PC-3 (cell line): ENCODE measurements around the genes NR2E3, PKM, BBS4 and NEO1.

GRCh38 chr15:71328351-71328864 lies 213.1 kb downstream of the THSD4 start:
- RAMPAGE, long total RNA, result no peak

DNA sequence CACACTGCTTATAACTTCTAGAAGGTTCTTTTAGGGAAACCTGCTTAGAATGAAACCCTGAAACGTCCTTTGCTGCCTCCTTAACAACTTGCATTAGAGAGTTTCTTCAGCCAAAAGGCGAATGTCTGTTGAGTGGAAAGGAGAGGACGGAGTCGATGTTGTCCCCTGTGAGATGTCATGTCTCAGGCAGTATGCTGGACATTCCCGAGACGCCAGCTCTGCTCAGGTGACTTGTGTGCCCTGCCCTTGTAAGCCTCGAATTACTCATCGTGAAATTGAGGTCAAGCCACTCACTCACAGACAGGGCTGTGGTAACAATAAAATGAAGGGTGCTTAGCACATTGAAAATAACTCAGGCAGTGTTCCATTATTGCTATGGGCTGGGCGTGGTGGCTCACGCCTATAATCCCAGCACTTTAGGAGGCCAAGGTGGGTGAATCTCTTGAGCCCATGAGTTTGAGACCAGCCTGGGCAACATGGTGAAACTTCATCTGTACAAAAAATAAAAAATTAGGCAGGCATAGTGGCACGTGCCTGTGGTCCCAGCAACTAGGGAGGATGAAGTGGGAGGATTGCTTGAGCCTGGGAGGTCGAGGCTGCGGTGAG lies 214.3 kb downstream of the THSD4 start:
- RAMPAGE, long total RNA, result no peak

GRCh38 chr15:71337087-71337944 lies 222.0 kb downstream of the THSD4 start:
- RAMPAGE, long total RNA, result no peak

DNA sequence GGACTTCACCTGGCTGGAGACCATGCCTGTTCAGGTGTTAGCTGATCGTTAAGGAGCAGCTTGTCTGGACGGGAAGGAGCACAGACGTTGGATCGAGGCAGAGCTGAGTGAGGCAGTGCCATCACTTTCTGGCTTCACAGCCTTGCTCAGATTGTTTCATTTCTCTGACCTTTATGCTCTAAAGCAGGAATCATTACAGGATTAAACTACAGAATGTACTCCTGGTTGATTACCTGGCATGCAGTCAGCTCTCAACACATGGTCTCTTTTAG lies 119.0 kb upstream of the NR2E3 start:
- RAMPAGE, long total RNA, result no peak

GRCh38 chr15:71810203-71810816 lies at the start of gene NR2E3:
Gene NR2E3 (plus strand): TSS chr15:71810554.
- RAMPAGE, long total RNA, result no peak

DNA sequence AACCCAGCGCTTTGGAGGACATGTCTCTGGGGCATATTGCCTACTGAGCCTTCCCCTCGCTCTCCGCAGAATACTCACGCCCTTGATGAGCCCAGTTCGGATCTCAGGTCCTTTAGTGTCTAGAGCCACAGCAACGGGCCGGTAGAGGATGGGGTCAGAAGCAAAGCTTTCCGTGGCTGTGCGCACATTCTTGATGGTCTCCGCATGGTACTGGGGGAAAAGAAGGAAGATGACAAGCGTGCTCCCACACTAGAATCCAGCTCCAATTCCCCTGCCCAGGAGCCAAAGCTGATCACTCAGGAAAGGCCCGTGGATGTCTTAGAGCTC lies 12.6 kb upstream of the GRAMD2A start:
- RAMPAGE, long total RNA, result no peak

DNA sequence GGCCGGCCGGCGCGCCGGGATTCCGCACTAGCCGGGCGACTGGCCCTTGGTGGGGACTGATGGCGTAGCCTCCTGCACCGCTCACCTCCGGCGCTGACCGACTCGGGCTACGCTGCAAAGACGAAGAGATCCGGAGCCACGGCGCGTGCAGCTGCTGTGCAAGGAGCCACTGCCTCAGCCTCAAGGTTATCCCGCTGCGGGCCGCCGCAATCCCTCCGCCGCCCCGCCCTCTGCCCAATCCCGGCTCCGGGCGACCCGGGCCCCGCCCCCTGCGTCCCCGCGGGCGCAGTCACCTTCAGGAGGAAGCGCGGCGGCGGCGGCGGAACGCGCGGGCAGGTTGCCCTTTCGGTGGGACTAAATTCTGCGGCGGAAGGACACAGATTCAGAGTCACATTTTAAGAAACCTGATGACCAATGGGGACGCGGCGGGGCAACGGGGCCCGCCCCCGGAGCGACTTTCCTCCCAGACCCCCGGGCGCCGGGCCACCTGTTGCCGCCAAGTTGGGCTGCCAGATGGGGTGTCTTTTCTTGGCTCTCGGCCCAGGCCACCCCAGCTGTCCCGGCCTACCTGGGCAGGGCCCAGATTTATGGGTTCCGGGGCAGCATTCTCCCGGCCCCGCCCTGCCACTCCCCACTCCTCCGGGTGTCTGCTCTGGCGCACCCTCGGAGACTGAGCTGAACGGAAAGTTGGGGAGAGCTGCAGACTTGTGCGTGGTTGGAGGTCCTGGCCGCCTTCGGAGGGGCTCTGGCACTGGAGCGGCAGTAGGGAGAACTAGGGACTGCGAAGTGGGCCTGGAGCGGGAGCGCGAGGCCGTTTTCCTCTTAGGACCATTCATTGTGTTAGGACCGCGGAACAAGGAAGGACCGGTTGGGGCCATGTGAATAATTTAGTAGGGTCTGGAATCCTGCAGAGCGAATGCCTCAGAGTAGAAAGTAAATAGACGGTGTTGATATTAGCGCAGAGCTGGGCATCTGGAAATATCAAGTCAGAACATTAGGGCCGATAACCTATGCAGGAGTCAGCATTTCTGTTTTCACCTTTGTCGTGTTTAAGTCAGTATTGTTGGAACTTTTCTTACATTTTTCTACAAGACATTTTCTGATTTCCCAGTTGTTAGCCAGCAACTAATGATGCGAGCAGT lies at the start of gene PKM:
Gene PKM (minus strand): TSS at position 160 of the 1,142 bp plus-strand sequence.
- RAMPAGE, long total RNA, result start-site peak on the minus strand centred at position 161 of the sequence, 43 bp wide, 7,496 and 3,727 reads in 2 replicates

- RAMPAGE, long total RNA, result no peak
These were observed 4.3 kb downstream of the ARIH1 start for GRCh38 chr15:72478300-72478944.

DNA sequence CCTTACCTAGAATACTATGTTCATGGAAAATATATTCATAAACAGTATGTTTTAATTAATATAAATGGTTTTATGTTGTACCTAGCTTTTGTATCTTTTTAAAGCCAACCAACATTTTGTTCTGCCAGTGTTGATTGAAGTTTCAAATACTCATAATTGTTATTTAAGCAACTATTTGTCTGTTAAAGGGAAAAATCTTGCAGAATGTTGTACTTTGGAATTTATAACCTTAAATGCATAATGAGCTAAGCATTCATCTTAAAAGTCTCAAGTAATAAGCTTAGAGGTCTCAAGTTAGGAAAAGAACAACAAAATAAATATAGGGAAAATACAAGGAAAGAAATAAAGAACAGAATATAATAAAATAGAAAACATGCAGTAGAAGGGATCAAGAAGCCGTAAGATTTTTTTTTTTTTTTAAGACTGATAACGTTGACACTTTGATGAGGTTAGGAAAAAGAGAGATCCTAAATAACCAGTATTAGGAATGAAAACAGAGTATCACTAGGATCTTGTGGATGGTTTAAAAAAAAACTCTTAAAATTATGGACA lies 57.7 kb downstream of the ARIH1 start:
- RAMPAGE, long total RNA, result no peak

DNA sequence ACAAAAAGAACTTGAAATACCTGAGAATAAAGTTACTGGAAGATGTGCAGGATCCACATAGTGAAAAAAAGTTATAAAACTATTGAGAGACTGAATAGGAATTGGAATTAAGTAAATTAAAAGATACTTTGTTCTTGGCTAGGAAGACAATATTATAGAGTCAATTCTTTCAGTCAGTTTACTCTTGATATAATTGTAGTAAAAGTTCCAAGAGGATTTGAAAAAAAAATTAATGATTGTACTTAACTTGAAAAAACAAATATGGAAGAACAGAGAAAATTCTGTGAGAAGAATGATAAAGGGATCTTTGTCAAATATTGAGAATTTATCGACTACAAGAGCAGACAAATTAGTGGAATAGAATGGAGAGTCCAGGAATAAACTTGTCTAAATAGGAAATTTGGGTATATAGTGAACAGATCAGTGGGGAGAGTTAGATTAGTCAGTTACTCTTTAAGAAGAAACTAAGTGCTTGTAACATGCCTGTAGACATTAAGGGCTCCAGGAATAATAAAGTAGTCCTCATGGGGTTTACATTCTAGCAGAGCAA lies 67.3 kb downstream of the ARIH1 start:
- RAMPAGE, long total RNA, result no peak

- RAMPAGE, long total RNA, result no peak
These were observed at the start of gene BBS4 for GRCh38 chr15:72685973-72686887. Gene BBS4 (plus strand): TSS chr15:72686207.

GRCh38 chr15:72758062-72758636 lies 25.4 kb downstream of the ADPGK start:
- RAMPAGE, long total RNA, result no peak

- RAMPAGE, long total RNA, result no peak
These were observed 33.0 kb upstream of the NEO1 start for GRCh38 chr15:73019286-73019593.

GRCh38 chr15:73052256-73052983 lies at the start of gene NEO1:
Gene NEO1 (plus strand): TSS chr15:73052463.
- RAMPAGE, long total RNA, result no peak

DNA sequence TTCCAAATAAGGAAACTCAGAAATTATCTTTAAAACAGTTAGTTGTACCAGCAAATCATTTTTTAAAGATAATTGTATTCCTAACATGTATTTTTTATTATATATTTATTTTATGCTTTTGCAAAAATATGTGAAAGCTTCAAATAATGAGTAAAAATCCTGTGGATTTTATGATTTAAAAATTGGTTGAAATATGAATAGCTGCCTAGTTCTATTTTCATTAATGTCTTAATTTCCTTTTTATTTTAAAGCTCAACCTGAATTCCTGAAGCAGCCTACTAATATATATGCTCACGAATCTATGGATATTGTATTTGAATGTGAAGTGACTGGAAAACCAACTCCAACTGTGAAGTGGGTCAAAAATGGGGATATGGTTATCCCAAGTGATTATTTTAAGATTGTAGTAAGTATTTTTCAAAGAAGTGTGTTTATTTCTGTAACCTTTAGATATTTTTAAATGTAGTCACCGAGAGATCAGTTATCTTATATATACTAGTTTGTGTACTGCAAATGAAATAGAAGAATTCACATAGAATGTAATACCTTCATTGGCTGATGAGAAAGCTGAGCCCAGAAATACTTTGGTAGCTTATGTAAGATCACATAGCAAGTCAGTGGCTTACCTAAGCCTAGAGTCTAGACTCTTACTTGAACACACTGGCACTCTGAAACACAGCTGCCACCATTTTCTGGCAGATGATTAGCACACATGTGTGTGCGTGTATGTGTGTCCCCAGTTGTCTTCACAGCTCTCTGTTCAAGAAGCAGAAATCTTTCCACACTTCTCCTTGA lies 124.1 kb downstream of the NEO1 start:
- RAMPAGE, long total RNA, result no peak

DNA sequence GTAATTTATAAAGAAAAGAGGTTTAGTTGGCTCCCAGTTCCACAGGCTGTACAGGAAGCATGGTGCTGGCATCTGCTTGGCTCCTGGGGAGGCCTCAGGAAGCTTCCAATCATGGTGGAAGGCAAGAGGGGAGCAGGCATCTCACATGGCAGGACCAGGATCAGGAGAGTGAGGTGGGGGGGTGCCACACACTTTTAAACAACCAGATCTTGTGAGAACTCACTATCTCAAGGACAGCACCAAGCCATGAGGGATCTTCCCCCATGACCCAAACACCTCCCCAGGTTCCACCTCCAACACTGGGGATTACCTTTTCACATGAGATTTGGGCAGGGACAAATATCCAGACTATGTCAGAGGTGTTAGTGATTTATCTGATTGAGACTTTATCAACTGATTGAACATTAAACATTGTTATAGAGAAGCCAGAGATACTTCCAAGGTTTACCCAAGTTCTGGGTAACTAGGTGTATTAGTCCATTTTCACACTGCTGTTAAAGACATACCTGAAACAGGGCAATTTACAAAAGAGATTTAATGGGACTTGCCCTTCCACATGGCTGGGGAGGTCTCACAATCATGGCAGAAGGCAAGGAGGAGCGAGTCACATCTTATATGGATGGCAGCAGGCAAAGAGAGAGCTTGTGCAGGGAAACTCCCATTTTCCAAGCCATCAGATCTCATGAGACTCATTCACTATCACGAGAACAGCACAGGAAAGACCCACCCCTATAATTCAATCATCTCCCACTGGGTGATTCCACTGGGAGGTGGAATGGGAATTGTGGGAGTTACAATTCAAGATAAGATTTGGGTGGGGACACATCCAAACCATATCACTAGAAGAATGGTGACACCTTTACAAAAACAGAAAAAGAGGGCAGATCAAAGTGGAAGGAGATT lies 129.4 kb downstream of the NEO1 start:
- RAMPAGE, long total RNA, result no peak

GRCh38 chr15:73318433-73319201 lies 50.1 kb downstream of the HCN4 start:
- RAMPAGE, long total RNA, result no peak

GRCh38 chr15:73631876-73632865 lies 1.0 kb downstream of the NPTN start:
- RAMPAGE, long total RNA, result no peak

DNA sequence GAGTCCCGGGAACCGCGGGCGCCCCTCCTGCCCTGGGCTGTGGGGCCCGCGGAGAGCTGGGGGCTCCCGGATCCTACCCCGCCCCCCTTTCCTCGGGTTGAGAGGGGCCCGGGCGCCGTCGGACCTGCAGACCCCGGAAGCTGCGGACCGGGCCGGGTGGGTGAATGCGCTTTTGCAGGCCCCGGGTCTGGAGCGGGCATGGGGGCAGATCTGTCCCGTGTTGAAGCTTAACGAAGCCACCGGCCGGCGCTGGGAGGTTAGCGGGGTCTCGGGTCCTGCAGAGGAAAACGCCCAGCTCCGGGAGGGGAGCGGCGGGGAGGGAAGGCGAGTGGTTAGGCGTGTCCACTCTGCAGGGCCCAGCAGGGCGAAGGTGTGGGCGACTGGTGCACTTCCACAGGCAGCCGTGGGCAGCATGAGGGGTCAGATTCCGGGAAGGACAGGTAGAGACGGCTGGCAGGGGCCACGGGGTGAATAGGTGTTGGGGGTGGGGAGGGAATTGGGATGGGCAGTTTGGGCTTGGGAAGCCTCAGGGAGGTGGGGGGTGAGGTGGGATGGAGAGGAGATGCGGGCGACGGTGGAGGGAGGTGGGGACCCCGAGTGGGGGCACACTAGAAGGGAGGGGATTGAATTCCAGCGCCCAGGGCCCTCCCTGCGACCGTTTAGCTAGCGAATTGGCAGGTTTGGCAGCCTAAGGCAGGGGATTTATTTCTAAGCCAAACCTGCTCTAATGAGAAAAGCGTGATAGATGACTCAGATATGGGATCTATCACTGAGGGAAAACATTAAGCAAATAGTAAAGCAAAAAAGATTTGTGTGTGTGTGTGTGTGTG lies 676 bp downstream of the CD276 start:
- RAMPAGE, long total RNA, result no peak

- RAMPAGE, long total RNA, result no peak
These were observed 4.1 kb downstream of the CD276 start for GRCh38 chr15:73688230-73688723.